HEK293 (cell line): Measurements from ENCODE around the genes FAM76B and CNTN5.

DNA sequence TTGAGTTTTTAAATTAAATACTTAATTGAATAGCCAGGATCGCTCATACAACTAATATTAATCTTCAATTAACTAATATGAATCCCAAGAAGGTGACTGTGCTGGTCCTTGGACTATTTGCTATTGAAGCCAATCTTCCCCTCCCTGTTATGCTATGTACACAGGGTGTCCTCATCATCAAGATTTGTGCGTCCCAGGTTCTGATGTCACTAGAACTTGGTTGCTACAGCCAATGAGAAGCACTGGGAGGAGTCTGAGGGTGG is 212.2 kb upstream of the SESN3 start:
- PRO-cap = no peak
- RRBS, 2 experiments = no CpG with 5 or more reads among the region's 2 CpGs

- PRO-cap = no peak
- RRBS, 2 experiments = no CpG with 5 or more reads among the region's 1 CpG
Observed at GRCh38 chr11:95577712-95578206, 211.8 kb downstream of the FAM76B start.

DNA sequence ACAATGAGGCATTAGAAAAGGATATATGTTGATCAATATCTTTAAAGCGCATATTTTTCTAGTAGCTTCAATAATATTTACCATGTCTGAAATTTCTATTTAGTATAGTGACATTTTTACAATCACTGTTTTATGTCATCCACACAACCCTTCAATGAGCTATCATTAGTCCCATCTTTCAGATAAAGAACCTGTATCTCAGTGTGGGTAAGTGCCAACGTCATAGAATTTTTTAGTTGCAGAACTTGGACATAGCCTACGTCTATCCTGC is 101.2 kb downstream of the FAM76B start:
- PRO-cap = no peak
- RRBS, 2 experiments = no CpG with 5 or more reads among the region's 3 CpGs

- PRO-cap = bidirectional peak, plus-strand start at chr11:95789965, minus-strand start at chr11:95789507
- RRBS, 2 experiments = 0% methylated on average over 4 to 5 of the region's 90 CpGs
Observed at GRCh38 chr11:95789300-95790290, at the start of gene FAM76B. FAM76B (minus strand) TSS chr11:95789782.

GRCh38 chr11:95791413-95792051 is 1.2 kb downstream of the CEP57 start:
- PRO-cap = no peak
- RRBS, 2 experiments = no CpG with 5 or more reads among the region's 15 CpGs

DNA sequence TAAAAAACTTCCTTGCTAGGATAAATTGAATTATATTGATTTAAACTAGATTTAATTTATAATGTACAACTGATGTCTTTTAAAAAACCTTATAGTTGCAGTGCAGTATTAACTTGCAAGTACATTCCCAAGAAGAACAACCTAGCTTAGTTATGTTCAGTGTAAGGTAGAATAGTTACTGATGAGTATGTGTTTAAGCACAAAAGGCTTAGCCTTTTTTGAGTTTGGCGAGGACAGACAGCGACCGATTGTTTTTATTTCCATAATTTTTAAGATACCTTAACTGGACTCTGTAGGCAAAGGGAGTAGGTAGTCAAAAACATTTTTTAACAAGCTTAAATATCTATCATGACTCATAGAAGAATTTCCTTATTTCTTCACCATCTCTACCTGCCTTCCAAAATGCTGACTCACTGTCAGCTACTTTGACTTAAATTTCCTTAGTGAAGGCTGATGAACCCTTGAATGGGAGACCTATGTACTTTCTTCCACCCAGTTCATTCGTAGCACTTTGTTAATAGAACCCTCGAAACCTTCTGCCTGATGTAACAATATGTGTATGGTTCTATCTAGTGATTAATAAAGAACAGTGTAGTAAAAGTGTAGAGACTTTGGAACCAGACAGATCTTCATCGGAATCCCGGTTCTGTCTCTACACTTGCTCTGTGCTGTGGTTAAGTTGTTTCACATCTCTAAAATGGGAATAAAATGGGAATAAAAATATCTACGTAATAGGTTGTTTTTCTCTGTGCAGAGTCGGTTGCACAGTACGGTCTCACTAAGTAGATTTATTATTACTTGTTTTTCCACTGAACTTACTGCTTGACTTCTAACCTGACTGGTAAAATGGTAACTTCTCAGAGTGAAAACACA is 1.1 kb upstream of the MTMR2 start:
- PRO-cap = no peak
- RRBS, 2 experiments = no CpG with 5 or more reads among the region's 10 CpGs

DNA sequence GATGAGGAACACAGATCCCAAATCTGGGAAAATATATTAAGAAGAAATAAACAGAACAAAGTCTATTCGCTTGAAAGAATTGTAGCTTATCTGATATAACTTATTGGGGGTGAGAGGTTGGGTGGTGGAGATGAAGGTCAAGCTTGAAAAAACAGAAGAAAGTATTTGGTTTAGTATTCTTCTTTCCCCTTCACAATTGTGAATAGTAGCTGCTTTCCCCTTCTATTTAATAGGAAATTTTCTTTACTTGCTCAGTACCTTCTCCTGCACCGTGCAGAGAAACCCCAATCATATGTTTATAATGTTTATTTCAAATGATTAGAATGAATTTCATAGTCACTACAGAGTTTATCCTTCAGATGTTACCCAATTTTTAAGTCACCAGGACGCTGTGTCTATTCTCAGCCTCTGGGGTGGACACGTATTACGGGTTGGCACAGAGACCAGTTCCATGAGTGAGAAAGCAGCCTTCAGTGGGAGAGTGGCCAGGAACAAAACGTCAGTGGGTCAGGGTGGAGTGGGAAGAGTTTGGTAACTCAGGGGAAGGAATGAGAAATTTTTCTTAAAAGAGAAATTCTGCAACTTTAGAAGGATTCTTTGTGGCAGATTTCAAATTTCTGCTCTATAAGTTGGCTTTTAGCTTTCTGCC is 77.0 kb upstream of the MTMR2 start:
- PRO-cap = no peak
- RRBS, 2 experiments = no CpG with 5 or more reads among the region's 6 CpGs

DNA sequence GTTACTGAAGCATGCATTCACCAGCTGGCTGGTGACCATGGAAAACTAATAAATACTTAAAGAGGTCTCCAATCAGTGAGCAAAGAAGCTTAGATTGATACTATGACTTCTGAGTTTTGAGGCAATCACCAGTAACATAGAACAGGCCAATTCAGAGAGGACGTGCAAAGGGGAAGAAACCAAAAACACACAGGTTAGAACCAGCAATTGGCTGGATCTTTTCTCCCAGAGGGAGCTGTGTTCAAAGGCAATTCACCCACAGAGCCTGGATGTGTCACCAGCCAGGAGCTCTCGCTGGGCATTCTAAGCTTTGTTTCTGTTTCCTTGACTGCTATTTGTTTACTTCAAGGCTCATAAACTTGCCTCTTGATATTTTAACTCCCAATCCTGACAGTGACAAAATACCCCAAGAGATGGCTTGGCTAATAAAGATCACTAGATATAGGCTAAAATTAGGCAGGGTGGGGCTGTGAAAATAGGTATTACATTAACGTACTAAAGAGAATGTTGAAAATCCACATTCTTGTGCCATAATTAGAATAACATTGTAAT is 113.6 kb upstream of the MTMR2 start:
- PRO-cap = no peak
- RRBS, 2 experiments = no CpG with 5 or more reads among the region's 3 CpGs

DNA sequence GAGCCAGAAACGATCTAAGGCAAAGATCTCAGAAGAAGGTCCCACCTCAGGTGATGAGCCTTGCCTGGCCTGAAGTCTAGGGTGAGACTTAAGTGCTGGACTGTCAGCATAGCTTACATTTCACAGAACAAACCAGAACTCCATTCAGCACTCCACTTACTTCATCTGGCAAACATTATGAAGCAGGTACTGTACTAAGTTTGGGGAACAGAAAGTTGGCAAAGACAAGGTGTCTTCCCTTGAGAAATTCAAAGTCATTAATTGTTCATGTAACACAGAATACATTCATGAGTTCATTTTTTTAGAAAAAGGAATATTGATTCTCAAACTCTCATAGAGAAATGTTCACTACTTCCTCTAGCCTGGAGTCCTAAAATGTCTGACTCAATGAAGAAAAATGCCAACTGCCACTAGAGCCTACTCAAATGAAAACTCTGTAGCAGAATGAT is 129.0 kb upstream of the MTMR2 start:
- PRO-cap = no peak
- RRBS, 2 experiments = no CpG with 5 or more reads among the region's 1 CpG

- PRO-cap = no peak
- RRBS, 2 experiments = no CpG with 5 or more reads among the region's 1 CpG
Observed at GRCh38 chr11:96197458-96197966, 145.5 kb downstream of the MAML2 start.

DNA sequence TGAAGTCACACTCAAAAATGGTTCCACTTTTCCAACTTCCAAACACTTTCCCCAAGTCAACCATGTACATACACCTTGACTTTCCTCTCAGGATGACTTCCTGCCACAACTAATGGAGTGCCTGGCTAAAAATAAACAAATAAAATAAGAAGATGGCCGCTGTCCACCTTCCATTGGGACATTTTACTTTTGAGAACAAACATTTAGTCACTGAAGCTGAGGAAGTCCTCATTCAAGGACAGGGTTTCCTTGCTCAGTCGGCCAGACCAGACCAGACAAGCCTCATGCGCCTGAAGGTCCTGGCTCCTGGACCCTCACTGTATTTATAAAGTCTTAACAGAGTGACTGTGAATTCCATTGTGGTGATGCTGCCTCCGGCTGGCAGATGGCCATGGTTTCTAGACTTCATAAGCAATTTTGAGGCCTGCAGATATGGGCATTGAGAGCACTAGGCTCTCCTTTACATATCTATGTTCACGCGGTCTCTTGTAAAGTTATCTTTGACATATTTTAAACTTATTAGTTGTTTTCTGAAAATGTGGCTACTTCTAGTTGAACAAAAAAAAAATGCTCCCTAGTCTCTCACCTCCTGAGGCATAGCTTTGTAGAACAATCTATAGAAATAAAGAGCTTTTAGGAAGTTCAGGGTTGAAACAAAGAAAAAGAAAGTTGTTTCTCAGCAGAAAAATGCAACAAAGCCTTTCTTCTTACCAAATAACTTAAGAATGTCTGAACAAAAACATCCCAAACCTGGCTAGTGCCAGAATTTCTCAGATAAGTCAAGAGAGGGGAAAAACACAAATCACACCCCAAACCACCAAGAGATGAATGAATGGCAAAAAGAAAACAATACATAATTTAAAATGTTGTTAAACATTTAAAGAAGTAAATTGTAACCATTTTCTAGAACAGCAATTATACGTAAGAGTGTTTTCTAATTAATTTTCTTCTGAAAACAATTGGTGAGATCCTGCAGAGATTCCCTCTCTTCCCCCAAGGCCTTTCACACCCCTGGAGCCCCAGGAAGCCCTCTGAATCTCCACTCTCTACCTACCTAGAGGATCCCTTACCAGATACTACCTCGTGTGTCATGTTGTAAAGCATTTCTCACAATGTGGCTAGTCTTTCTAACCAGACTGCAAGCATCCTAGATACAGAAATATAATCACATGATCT is 114.2 kb downstream of the MAML2 start:
- PRO-cap = no peak
- RRBS, 2 experiments = no CpG with 5 or more reads among the region's 8 CpGs

DNA sequence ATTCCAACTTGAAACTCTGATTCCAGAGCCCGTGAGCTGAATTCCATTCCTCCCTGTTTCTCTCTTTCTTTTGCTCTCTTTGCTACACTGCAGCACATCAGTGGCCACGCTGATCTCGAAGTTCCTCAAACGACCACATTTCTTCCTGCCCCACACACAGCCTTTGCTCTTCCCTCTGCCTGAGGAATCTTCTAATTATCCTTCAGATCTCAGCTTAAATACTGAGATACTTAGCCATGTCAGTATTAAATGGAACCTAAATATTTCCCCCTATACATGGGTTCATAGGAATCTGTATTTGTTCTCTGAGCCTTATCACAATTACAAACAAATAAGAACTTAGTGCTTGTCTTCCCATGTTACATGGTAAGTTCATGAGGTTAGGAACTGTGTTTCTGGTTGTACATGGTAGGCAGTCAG is 86.7 kb downstream of the MAML2 start:
- PRO-cap = no peak
- RRBS, 2 experiments = no CpG with 5 or more reads among the region's 4 CpGs

GRCh38 chr11:99020625-99021494 is at the start of gene CNTN5:
CNTN5 (plus strand) TSS chr11:99020949.
- PRO-cap = bidirectional peak, plus-strand start at chr11:99020887, minus-strand start at chr11:99020809
- RRBS, 2 experiments = 2 to 3% methylated on average over 10 of the region's 48 CpGs

DNA sequence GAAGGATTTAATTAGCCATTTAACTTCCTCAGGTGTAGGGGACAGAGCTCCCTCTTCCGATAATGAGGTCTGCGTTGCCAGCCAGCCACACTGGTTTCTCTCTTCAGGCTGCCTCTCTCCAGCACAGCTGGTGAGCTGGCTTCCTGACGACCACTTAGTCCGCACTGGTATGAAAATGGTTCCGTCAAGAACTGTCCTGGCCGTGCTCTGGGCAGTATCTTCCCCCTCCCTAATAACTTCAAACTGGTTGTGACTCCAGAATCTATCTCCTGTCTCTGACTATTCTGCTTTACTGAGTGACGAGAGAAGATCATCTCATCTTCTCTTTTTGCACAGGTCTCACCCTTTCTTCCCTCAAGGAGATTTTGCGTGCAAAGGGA is 49.2 kb downstream of the CNTN5 start:
- PRO-cap = no peak
- RRBS, 2 experiments = no CpG with 5 or more reads among the region's 8 CpGs

DNA sequence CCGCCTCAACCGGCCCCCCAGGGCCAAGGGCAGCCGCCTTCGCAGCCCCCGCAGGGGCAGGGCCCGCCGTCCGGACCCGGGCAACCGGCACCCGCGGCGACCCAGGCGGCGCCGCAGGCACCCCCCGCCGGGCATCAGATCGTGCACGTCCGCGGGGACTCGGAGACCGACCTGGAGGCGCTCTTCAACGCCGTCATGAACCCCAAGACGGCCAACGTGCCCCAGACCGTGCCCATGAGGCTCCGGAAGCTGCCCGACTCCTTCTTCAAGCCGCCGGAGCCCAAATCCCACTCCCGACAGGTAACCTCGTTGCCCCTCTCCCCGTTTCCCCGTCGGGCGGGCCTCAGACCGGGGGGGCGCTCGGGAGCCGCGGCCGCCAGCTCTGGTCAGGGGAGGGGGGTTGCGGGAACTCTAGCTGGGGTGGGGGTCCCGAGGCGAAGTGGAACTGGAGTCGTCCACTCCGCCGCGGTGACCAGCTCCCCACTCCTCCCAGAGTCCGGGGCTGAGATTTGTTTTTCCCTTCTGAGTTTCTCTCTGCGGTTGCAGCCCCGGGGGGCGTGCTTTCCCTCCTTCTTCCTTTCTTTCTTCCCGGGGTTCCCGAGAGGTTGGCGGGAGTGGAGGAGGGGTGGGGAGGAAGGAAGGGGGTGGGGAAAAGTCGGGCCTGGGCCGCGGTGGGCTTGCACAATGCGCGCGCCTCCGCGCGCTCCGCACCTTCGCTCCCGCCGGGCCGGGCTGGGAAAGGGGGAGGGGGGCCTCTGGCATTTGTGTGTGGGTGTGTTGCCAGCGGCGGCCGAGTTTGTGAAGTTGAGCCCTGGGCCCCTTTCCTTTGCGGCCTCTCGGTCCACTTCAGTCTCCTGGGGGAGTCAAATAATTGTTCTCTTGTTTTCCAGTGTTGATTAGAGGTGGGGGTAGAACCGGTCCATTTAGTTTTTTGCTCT is 892 bp downstream of the YAP1 start:
- PRO-cap = bidirectional peak, plus-strand start at position 137 of the sequence, minus-strand start at position 126 of the sequence; bidirectional peak, plus-strand start at position 346 of the sequence, minus-strand start at position 292 of the sequence; bidirectional peak, plus-strand start at position 762 of the sequence, minus-strand start at position 737 of the sequence; bidirectional peak, plus-strand start at position 889 of the sequence, minus-strand start at position 798 of the sequence
- RRBS, 2 experiments = 2% methylated on average over 24 to 27 of the region's 80 CpGs

DNA sequence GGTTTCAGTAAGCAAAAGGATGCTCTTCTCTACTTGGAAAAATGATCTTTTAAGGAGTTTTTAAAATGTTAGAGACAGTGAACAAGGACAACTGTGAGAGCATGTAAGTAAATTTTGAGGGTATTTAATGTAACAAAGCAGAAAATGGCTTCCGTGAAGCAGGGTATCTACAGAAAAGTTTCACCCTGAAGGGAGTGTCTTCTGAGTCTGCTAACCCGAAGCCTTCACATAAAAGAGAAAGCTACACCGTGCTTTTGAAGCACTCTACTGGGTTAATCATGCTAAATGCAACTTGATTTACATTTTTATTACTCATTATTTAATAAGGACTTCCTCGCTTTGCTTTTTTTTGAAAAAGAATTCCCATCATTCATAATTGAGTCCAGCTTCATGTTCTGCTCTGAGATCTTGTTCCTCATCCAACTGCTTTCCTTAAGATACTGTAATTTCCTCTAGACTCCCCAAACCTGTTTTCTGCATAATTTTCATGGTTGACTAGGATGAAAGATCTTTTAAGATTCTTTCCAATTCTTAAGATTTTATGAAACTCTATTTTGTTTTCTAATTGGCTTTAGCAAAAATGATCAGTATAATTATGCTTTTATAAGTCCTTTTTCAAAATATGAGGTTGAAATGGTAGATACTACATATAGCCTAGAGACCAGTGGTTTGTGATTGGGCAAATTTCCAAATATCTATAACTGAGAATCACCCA is 56.3 kb downstream of the YAP1 start:
- PRO-cap = no peak
- RRBS, 2 experiments = no CpG with 5 or more reads among the region's 4 CpGs

- PRO-cap = no peak
- RRBS, 2 experiments = no CpG with 5 or more reads among the region's 4 CpGs
Observed at GRCh38 chr11:102198594-102199050, 88.4 kb downstream of the YAP1 start.

DNA sequence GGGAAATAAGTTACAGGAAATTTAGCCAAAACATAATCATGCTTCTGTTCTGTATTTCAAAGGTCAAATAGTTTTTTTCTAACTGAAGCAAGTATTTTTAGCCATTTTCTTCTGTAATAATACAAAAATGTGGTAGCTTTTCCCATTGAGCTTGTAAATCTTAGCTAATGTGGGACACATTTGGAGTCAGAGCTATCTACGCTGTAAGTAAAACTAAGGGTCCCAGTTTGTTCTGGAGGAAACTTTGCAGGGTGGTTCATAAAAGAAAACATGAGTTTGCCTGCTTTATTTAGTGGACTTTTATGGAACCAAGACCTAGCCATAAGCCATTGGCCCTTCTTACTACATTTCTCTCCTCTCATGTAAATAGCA is 100.5 kb upstream of the BIRC3 start:
- PRO-cap = no peak
- RRBS, 2 experiments = no CpG with 5 or more reads among the region's 1 CpG

DNA sequence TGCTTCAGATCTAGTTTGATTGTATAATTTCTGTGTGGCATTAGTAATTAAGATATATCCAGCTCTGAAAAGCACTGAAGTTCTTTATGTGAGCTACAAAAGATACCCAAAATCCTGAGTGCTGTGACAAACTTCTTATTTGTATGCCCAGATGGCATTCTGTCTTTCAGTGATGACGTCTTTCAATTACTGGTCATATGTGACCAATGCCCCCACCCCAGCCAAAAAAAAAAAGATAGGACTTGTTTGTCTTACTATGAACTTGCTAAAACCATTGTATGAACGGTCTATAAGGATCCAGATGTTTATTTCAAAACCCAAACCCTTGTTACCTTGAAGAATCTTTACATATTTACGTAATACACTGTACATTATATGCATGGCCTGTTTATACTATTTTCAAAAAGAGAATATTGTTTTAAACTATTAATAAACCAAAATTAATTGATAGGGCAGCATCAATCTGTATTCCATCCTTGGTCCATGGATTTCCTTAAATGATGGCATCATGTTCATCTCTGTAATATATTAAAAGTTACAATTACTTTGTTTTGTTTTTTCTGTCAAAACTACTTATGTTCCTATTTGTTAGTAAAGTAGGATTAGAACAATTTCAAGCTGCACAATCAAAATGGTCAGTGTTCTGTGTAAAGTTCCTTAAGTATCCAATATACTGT is 51.5 kb downstream of the BIRC2 start:
- PRO-cap = no peak
- RRBS, 2 experiments = no CpG with 5 or more reads among the region's 3 CpGs

DNA sequence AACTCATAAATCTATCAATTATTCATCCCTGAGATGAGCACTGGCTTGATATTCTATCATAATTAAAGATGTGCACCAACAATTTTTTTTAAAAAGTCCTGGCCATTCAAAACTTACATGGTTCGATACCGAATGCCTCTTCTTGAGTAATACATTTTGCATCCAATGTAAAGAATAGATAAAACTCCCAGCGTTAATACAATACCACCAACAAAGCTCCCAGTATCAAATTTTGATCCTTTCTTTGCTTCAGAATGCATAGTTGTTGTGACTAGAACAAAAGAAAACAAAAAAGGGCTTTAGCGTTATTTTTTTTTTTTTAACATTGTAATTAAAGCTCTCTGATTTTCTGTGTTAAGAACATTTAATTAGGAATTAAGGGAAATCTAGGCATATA is 51.1 kb downstream of the TMEM123 start:
- PRO-cap = no peak
- RRBS, 2 experiments = no CpG with 5 or more reads among the region's 4 CpGs